Caco-2 (cell line): ENCODE measurements around a stretch of chr9.

DNA sequence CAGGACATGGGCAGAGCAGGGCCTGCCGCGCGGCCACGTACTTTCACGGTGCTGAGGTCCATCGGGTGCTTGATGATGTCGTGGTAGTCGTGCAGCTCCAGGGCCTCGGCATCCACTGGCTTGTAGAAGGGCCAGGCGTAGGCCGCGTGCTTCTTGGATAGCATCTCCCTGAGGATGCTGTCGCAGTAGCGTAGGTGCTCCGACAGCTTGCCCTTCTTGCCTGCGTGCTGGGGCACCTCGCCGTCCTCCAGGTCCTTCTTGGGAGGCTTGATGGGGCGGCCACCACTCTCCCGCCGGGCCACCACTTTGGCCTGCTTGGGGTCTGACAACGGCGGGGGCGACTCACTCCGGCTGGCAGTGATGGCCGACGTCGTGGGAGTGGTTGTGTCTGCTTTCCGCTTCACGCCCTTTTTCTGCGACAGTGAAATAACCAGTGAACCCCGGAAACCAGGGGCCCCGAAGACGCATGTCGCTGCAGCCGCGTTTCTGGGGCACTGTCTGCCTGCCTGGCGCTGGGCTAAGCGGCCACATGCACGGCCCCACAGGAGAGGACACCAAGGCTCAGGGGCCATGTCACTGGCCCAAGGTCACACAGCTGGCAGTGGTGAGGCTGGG is 19.7 kb downstream of the BRD3 start:
- PRO-cap, result no peak
- RRBS, result 96% methylated on average over 10 of the region's 40 CpGs

DNA sequence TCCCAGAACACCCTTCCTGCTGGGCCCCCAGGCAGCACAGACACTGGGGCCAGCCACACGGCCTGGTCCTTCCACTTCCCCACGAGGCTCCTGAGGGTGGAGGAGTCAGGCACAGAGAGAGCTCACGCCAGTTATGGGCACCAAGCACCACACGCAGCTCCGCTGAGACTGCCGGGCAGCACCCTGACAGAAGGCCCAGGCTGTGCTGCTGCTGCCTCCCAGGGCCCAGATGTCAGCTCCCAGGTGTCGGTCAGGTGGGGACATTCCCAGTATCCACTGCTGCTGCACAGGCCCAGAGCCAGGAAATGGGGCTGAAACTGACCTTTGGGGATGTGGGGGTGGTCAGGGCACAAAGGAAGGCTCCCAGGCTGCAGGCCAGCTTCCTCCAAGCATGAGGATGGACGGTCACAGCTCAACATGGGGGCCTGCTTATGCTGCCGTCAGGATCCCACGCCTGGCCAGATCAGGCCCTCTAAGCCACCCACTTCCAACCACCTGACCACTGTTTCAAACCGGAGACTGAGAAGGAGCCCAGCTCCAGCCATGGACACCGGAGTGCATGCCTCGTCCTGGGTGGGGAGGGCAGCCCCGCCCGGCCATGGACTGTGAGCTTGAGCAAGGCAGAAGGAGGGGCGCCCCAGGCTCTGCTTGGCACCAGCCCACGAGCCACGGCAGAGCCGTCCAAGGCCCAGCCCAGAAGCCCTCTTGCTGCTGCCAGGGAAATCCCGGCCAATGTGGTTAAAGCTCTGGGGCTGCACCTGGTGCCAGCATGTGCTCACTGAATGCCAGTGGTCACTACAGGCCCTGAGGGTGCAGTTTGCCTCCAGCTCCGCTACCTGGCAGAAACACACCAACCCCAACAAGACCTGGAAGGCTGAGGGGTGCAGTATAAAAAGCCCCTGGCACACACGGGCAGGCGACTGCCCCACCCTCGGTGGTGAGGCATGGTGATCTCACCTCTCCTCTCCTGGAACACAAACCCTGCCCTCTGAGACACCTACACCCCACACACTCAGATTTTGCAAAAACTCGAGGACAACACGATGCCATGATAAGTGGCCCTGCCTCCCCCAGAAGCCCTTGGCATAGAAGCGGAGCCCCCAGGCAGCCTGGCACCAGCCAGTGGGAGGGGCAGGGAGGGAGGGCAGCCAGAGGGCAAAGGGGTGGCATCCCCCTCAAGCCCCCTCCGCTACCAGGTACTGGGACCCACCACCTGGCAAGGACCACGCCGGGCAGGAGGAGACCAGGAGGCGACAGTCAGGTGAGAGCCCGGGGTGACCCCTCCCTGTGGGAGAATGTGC is 11.9 kb downstream of the BRD3 start:
- PRO-cap, result no peak
- RRBS, result 93% methylated on average over 5 of the region's 32 CpGs

GRCh38 chr9:134136917-134137456 is 1.1 kb downstream of the WDR5 start:
- PRO-cap, result no peak
- RRBS, result 8% methylated on average over 4 of the region's 16 CpGs

DNA sequence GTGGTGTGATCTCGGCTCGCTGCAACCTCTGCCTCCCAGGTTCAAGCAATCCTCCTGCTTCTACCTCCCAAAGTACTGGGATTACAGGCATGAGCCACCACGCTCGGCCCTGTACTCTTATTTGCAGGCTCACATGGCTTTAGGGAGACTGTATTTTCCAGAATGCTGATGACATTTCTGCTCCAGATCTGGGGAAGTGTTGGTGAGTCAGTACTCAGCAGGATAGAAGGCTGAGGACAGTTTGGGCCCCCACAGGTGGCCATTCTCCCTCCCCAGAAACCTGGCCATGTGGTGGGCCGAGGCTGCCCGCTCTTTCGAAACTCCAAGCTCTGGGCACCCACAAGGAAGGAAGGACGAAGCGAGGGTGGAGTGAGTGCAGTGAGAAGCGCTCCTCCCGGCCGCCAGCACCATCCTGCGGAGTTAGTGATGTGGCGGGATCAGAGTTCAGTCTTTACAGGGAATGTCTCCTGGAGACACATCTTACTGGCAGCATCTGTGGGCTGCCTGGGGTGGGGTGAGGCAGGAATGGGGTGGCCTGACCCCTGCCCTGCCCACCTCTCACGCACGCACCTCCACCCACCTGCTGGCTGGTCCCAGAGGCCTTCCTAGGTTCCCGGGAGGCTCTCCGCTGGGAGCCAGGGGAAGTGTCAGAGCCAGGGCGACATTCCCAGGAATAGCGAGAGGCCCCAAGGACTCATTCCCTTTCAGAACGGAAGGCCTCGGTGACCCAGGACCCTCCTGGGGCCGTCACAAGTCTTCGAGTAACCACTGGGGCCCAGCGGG is 33.8 kb downstream of the WDR5 start:
- PRO-cap, result no peak
- RRBS, result no CpG with 5 or more reads among the region's 25 CpGs

- PRO-cap, result no peak
- RRBS, result no CpG with 5 or more reads among the region's 11 CpGs
These were observed 45.5 kb downstream of the WDR5 start for GRCh38 chr9:134181333-134181799.

GRCh38 chr9:134220244-134221170 is 84.6 kb downstream of the WDR5 start:
- PRO-cap, result no peak
- RRBS, result no CpG with 5 or more reads among the region's 24 CpGs

DNA sequence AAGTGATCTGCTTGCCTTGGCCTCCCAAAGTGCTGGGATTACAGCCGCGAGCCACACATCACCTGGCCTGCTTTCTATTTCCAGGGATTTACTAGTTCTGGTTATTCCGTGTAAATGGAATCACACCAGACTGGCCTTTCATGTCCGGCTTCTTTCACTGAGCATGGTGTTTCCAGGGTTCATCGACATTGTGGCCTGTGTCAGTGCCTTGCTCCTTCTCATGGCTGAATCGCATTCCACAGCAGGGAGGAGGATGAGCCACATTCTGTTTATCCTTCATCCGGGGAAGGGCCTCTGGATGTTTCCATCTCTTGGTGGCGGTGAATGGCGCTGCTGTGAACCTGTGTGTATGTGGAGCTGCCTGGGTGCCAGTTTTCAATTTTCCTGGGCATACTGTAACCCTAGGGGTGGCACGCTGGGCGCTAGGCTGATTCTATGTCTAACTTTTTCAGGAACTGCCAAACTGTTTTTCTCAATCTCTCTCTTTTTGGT is 87.2 kb downstream of the WDR5 start:
- PRO-cap, result no peak
- RRBS, result no CpG with 5 or more reads among the region's 11 CpGs

- PRO-cap, result no peak
- RRBS, result no CpG with 5 or more reads among the region's 14 CpGs
These were observed 67.3 kb upstream of the RXRA start for GRCh38 chr9:134258637-134259666.

- PRO-cap, result no peak
- RRBS, result no CpG with 5 or more reads among the region's 2 CpGs
These were observed 12.7 kb upstream of the RXRA start for GRCh38 chr9:134313549-134313920.

DNA sequence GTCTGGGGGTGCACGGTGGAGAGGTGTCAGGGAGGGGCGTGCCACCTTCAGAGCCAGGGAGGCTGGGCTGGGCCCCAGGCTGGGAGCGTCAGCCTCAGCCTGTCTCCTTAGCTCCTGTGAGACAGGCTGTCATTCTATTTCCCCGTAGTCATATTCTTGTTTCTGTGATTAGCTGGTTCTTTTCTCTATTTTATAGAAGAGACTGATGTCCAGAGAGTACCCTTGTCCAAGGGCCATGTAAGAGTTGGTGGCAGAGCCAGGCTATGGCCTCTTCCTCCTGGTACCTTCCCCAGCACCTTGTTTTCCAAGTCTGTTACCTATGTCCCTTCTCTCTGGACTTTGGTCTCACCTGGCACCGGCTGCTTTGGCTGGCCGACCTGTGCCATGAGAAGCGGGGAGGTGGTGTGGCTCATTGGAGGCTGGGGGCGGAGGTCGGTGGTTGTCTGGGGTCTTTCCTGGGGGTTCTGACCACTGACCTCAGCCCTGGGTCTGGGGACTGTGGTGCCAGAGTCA is 4.5 kb upstream of the RXRA start:
- PRO-cap, result no peak
- RRBS, result no CpG with 5 or more reads among the region's 9 CpGs

- PRO-cap, result no peak
- RRBS, result no CpG with 5 or more reads among the region's 19 CpGs
These were observed 6.0 kb downstream of the RXRA start for GRCh38 chr9:134331944-134332967.

GRCh38 chr9:134344155-134344804 is 18.0 kb downstream of the RXRA start:
- PRO-cap, result no peak
- RRBS, result no CpG with 5 or more reads among the region's 14 CpGs

DNA sequence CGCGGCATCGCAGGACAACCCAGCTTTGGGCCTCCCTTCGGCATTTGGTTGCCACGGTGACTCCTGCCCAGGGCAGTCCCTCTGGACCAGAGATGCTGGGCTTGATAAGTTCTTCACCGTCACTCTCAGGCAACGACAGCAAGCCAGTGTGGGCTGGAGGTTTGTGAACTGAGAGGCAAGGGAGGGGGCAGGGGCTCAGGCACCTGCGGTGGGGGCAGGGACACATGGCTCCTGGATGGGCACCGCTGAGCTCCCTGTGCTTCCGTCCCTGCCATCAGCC is 116.3 kb downstream of the RXRA start:
- PRO-cap, result no peak
- RRBS, result no CpG with 5 or more reads among the region's 10 CpGs

DNA sequence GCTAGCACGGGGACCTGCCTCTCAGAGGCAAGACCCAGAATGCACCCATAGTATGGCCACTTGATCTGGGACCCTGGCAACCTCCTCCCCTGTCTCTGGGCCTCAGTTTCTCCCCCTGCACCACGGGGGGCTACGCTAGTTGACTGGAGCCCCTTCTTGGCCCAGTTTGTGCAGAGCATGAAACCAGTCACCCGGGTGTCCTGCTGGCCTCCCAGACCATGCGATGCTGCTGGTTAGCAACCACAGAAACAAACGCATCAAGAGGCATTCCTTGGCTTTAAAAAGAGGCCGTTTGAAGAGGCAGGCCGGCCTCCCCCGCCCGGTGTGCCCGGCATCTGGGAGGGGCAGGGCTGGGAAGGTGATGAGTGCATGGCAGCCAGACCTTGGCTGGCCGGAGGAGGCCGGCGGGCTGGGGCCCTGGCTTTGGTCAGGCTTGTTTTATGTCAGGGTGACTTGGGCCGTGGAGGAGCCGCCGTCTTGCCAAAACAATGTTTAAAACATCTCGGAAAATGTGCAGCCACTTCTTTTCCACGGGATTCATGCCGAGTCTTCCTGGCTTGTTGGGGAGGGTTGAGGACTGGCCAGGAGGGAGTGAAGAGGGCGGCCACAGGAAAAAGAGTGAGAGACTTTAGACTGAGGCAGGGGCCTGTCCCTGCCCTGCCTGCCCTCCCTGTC is 142.7 kb downstream of the RXRA start:
- PRO-cap, result no peak
- RRBS, result 49% methylated on average over 6 of the region's 21 CpGs

DNA sequence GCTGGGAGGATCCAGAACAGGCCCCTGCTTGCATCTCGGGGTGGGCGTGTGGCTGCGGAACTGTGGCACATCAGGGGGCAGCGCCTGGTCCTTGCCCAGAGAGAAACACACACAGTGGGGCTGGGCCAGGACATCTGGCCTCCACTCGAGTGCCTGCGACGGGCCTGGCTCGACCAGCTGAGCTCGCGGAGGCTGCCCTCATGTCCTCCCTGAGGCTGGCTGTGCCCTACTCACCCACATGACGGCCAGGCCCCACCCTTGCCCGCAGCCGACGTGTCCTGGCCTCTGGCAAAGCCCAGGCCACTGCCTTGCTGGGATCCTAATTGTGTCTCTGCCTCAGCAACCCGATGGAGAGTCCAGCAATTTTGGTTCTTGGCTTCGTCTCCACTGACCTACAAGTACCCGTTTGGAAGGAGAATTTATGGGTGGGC is 21.3 kb upstream of the COL5A1 start:
- PRO-cap, result no peak
- RRBS, result no CpG with 5 or more reads among the region's 17 CpGs

- PRO-cap, result no peak
- RRBS, result no CpG with 5 or more reads among the region's 10 CpGs
These were observed 65.2 kb downstream of the COL5A1 start for GRCh38 chr9:134706786-134707189.

- PRO-cap, result no peak
- RRBS, result no CpG with 5 or more reads among the region's 14 CpGs
These were observed 55.0 kb upstream of the FCN2 start for GRCh38 chr9:134825554-134826008.

- PRO-cap, result no peak
- RRBS, result no CpG with 5 or more reads among the region's 17 CpGs
These were observed 8.2 kb upstream of the FCN2 start for GRCh38 chr9:134872369-134872884.

GRCh38 chr9:134944417-134944991 is 26.8 kb upstream of the FCN1 start:
- PRO-cap, result no peak
- RRBS, result no CpG with 5 or more reads among the region's 17 CpGs

DNA sequence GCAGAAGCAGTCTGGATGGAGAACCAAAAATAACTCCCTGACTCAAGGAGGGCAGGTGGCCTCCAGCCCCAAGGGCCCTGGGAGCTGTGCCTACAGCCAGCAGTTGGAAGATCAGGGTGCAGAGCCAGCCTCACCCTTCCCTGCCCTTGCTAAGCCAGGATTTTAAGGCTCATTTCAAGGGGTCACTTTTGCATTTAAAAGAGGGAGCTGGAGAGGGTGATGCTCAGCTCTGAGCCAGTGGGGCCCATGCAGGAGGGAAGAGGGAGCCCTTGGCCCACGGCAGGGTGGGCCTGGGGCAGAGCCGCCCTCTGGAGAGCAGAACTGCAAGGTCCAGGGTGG is 15.8 kb downstream of the OLFM1 start:
- PRO-cap, result no peak
- RRBS, result no CpG with 5 or more reads among the region's 2 CpGs